Right lobe of liver (tissue), 4 donors: ENCODE measurements around the genes LPAR1 and KIAA1958.

DNA sequence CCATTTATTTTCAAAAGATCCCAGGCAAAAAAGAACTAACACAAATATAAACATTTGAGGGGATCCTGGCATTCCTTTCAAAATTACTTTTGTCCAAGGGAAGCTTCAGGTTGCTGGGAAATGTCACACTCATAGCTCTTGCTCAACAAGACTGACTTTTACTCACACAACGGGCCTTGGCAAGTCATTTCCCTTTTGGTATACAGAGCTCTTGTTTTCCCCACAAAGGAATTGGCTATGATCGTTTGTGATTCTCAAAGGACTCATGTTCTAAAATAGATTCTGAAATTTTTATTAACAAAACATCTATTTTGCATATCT, 4.5 kb upstream of the PALM2AKAP2 start:
- PRO-cap, 4 experiments = peak in 2 of 4 experiments; most common plus-strand start position 187 of the sequence (in 1)
- RAMPAGE, long total RNA, 2 experiments = no peak in any of the 2 experiments

DNA sequence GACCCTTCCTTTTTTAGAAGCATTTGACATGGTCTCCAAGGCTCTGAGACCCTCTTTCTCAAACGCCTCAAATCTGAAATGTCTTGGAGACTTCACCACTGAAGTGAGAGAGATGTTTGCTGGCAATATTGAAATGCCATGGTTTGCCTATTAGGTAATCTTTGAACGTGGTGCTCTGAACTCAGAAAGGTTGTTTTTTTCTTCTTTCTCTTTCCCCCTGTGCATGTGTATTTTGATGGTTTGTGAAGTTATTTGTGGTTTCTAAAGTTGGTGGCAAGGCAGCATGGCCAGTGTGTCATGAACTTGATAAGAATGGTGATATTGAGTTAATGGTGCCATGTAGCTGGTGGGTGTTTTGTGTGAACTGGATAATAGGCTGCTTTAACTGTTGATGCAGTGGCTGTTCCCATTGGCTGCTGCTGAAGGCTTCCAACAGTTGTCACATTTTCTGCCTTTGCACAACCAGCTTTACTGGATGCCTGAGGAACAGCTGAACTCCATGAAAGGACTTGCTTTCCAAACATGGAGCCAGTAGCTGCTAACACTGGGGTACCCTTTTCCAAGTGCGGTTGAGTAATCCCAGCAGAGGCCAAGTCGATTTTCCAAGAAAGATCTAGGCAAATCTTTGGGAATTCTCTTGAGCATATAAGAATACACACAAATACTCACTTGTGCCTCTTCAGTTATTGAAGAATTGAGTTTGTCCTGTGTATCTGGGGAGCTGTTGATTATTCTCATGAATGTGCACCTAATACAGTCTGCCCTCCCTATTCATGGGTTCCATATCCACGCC, 1.8 kb downstream of the PALM2AKAP2 start:
- PRO-cap, 4 experiments = peak in 4 of 4 experiments; most common plus-strand start position 471 of the sequence (in 4); most common minus-strand start position 75 of the sequence (in 2)
- RAMPAGE, long total RNA, 2 experiments = no peak in any of the 2 experiments

- PRO-cap, 4 experiments = peak in 3 of 4 experiments; most common plus-strand start chr9:109789893 (in 3); most common minus-strand start chr9:109789754 (in 2)
- RAMPAGE, long total RNA, 2 experiments = no peak in any of the 2 experiments
These were observed 9.6 kb downstream of the PALM2AKAP2 start for GRCh38 chr9:109789548-109790097.

DNA sequence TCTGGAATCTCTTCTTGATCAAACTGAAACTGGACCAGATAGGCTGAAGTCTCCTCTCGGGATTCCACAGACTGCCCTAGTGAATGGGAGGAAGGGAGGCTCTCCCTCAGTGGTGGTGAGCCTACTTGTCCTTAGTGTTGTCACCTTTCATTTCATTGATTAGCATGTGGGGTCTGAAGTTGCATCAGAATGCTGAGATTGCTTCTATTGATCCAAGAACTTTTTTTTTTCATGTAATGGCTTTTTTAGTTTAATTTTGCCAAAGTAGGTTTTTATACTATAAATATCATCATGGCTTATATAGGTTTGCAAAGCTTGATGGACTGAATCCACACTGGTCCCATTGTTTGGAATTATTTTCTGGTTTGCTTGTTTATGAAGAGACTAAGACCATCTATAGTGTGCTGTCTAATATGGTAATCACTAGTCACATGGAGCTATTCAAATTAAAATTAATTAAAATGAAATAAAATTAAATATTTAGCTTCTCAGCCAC, 40.4 kb downstream of the C9orf152 start:
- PRO-cap, 4 experiments = no peak in any of the 4 experiments
- RAMPAGE, long total RNA, 2 experiments = no peak in any of the 2 experiments

GRCh38 chr9:110668460-110668668, 227 bp upstream of the MUSK start:
- PRO-cap, 4 experiments = no peak in any of the 4 experiments
- RAMPAGE, long total RNA, 2 experiments = no peak in any of the 2 experiments

DNA sequence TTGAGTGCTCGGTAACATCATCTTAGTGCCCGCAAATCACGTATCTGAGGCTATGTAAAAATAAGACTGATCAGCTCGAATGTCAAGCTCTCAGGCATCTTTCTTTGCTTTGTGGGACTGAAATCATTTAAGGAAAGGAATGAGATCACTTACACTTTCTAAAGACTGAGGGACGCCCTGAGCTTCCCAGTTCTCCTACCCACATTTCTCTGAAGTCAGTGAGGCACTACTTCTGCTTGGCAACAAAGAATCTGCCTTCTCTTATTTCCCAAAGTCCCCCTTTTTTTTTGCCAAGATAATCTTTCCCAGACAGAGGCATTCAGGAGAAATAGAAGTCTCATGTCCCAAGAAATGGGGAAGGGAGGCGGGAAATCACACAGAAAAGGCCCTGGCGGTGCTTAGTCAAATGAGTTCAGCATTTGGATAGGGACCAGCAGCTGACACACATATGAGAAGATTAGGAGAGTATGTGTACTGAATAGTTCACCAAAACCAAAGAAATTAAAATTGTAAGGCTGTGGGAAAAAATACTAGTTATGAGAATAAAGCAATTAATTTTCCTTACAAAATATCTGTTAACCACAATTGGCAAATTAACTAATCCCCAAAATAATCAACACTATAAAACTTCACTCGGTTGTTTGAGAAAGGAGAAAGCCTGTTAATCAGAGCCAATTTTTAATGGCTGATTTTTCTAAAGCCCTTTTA, 159.7 kb downstream of the MUSK start:
- PRO-cap, 4 experiments = no peak in any of the 4 experiments
- RAMPAGE, long total RNA, 2 experiments = no peak in any of the 2 experiments

DNA sequence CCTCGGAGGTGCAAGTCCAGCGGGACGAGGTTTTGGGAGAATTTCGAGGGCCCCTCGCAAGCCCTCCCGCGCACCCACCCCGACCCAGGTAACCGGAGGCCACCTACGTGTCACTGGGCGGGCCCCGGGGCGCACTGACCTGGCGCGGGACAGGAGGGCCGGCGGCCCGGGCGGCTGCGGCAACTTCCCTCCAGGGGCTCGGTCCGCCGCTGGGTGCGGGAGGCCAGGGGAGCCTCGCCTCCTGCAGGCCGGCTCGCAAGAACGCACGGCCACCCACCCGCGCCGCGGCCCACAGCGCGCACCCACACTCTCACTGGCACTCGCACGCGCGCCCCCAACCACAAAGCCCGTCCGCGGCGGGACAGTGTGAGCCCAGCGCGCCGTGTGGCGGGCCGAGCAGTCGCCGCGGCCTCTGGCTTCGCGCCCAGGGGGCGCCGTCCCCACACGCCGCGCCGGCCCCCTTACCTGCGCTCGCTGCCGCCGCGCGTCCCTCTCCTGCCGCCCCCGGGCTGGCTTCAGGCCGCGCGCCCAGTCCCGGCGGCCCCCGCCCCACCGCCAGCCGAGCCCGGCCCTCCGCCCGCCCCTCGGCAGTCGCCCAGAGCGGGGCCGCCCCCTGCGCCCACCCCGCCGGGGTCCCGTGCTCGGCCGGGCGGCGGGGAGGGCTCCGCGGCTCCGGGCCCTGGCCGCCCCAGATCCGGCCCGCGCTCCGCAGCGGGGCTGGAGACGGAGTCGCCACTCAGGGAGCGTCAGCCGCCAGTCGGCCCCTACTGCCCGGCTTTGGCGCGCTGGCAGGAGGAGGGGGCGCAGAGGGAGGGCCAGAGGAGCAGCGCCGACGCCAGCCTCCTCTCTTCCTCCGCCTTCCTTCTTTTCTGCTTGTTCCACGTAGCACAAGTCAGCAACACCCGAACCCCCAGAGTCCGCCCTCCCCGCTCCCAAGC, at the start of gene LPAR1:
TSS of gene LPAR1 (minus strand) at position 769 of the 938 bp plus-strand sequence.
- PRO-cap, 4 experiments = peak in 4 of 4 experiments; most common plus-strand start position 691 of the sequence (in 4); most common minus-strand start position 779 of the sequence (in 2)
- RAMPAGE, long total RNA, 2 experiments = start-site peak on the minus strand in 1 of 2 experiments, centred at position 513 of the sequence, 7 reads per replicate

- PRO-cap, 4 experiments = no peak in any of the 4 experiments
- RAMPAGE, long total RNA, 2 experiments = no peak in any of the 2 experiments
These were observed 990 bp upstream of the LPAR1 start for GRCh38 chr9:111039398-111039522.

DNA sequence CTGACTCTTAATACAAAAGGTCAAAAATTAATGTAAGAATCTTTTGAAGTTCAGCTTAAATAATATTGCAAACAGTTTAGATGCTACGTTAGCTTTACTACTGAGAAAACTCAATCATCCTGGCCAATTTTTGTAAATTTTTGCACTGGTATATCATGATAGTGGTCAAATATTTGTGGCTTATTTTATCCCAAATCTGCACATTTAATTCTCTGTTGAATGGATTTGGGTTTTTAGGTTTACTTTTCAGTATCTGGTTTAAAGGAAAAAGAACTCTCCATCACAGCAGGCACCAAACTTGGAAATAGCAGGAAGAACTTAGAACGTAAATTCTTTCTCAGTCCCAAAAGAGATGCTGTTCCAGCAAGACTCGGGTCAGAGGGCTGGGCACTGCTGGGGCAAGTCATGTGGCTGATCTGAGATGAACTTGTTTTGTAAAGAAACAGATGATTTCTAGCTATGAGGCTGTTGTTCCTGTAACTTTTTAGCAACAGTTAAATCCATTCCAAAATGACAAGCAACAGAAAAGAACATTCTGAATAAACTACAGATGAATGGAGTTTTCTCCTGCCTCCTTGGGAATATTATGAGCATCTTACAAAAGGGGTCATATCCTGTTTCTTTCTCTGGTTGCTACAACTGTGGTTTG, 31.3 kb downstream of the OR2K2 start:
- PRO-cap, 4 experiments = no peak in any of the 4 experiments
- RAMPAGE, long total RNA, 2 experiments = no peak in any of the 2 experiments

GRCh38 chr9:111451555-111451921, 32.6 kb downstream of the ECPAS start:
- PRO-cap, 4 experiments = no peak in any of the 4 experiments
- RAMPAGE, long total RNA, 2 experiments = no peak in any of the 2 experiments

- PRO-cap, 4 experiments = peak in 2 of 4 experiments; most common plus-strand start chr9:111633573 (in 2); most common minus-strand start chr9:111633554 (in 2)
- RAMPAGE, long total RNA, 2 experiments = no peak in any of the 2 experiments
These were observed 2.2 kb downstream of the DNAJC25 start for GRCh38 chr9:111633179-111633979.

DNA sequence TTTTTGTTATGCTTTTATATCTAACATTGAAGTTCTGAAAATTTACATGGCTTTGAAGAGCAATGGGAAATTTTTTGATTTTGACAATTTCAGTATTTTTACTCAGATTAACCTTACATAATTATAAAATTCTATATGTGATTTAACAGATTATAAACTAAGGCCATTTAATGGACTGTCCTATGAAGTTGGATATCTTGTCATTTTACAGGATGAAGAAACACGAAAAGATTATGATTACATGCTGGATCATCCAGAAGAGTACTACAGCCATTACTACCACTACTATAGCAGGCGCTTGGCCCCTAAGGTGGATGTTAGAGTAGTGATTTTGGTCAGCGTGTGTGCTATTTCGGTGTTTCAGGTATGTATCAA, 14.5 kb upstream of the GNG10 start:
- PRO-cap, 4 experiments = no peak in any of the 4 experiments
- RAMPAGE, long total RNA, 2 experiments = start-site peak on the plus strand in 1 of 2 experiments, centred at position 251 of the sequence, 38 reads per replicate

DNA sequence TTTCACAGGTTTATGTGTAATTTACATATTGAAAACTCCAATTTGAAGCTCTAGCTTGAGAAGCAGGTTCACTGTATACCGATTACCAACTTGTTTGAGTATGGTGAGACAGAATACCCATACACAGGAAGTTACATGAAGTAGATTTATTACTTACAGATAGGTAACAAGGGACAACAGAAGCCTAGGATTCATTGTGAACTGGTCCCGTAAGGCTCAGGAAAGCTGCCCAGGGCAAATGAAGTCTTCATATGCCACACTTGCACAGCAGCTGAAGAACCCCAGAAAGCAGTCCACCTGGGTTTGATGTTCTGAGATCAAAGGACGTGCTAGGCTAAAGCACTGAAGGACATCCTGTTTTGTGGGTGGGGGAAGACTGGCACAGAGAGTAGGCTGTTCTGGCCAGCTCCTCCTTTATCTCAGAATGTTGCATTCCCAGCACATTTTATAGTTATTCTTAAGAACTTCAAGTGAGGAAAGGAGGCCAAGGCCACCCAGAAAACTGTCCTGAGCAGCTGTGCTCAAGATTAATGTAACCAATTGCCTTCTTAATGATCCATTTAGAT, 11.0 kb downstream of the SHOC1 start:
- PRO-cap, 4 experiments = no peak in any of the 4 experiments
- RAMPAGE, long total RNA, 2 experiments = no peak in any of the 2 experiments

DNA sequence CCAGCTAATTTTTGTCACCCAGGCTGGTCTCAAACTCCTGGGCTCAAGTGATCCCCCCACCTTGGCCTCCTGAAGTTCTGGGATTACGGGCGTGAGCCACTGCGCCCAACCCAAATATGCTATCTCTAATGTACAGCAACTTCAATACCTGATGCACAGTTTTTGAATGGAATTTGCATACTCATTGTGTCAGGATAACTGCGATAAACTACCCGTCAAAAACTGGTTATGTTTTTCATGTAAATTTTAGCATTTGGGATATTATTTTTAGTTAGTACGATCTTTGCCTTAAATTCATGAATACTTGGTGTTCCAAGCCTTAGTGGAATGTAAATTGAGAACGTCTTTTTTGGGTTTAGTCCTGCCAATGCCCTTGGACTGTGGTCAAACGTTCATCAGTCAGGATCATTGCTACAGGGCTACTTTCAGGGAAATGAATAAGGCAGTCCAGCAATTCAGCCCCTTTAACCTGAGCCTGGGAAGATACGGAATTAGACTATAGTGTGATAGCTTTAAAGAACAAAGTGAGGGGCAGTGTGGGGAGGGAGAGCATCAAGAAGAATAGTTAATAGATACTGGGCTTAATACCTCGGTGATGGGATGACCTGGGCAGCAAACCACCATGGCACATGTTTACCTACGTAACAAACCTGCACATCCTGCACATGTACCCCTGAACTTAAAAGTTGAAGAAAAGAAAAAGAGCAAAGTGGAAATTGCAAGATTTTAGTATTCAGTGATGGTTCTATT, 4.6 kb downstream of the UGCG start:
- PRO-cap, 4 experiments = peak in 1 of 4 experiments; most common plus-strand start position 391 of the sequence (in 1)
- RAMPAGE, long total RNA, 2 experiments = no peak in any of the 2 experiments

- PRO-cap, 4 experiments = no peak in any of the 4 experiments
- RAMPAGE, long total RNA, 2 experiments = no peak in any of the 2 experiments
These were observed 105.9 kb downstream of the UGCG start for GRCh38 chr9:112002450-112002901.

DNA sequence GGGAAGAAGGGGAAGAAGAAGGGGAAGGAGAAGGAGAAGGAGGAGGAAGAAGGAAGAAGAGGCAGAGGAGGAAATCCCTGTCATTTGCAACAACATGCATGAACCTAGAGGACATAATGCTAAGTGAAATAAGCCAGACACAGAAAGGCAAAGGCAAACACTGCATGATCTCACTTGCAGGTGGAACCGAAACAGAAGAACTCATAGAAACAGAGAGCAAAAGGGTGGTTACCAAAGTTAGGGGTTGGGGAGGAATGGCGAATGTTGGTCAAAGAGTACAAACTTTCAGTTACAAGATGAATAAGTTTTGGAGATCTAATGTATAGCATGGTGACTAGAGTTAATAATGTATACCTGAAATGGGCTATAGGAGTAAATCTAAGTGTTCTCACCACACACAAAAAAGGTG, 135.5 kb downstream of the UGCG start:
- PRO-cap, 4 experiments = peak in 2 of 4 experiments; most common plus-strand start position 173 of the sequence (in 2)
- RAMPAGE, long total RNA, 2 experiments = no peak in any of the 2 experiments

GRCh38 chr9:112047407-112048078, 127.6 kb downstream of the SUSD1 start:
- PRO-cap, 4 experiments = no peak in any of the 4 experiments
- RAMPAGE, long total RNA, 2 experiments = no peak in any of the 2 experiments

DNA sequence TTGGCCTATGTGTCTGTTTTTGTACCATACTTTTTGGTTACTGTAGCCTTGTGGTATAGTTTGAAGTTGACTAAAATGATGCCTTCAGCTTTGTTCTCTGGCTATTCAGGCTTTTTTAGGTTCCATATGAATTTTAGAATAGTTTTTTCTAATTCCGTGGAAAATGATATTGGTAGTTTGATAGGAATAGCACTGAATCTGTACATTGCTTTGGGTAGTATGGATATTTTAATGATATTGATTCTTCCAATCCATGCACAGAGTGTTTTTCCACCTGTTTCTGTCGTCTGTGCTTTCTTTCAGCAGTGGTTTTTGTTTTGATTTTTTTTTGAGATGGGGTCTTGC, 29.2 kb upstream of the SUSD1 start:
- PRO-cap, 4 experiments = peak in 1 of 4 experiments; most common minus-strand start position 285 of the sequence (in 1)
- RAMPAGE, long total RNA, 2 experiments = no peak in any of the 2 experiments

- PRO-cap, 4 experiments = peak in 4 of 4 experiments; most common plus-strand start chr9:112348571 (in 4); most common minus-strand start chr9:112348452 (in 2)
- RAMPAGE, long total RNA, 2 experiments = no peak in any of the 2 experiments
These were observed 15.2 kb upstream of the PTBP3 start for GRCh38 chr9:112348135-112349465.

GRCh38 chr9:112486247-112487334, at the start of gene KIAA1958:
Gene KIAA1958 (plus strand): TSS chr9:112486827.
- PRO-cap, 4 experiments = peak in 4 of 4 experiments; most common plus-strand start chr9:112486877 (in 3); most common minus-strand start chr9:112486651 (in 2)
- RAMPAGE, long total RNA, 2 experiments = start-site peak on the minus strand in 1 of 2 experiments, at chr9:112486691-112486713 at its widest, 5 reads per replicate